Mesangial cell (primary cell): ENCODE measurements around a stretch of chr1.

GRCh38 chr1:114420207-114420986 is 90.6 kb downstream of the TRIM33 start:
- RAMPAGE, long total RNA, result no peak

DNA sequence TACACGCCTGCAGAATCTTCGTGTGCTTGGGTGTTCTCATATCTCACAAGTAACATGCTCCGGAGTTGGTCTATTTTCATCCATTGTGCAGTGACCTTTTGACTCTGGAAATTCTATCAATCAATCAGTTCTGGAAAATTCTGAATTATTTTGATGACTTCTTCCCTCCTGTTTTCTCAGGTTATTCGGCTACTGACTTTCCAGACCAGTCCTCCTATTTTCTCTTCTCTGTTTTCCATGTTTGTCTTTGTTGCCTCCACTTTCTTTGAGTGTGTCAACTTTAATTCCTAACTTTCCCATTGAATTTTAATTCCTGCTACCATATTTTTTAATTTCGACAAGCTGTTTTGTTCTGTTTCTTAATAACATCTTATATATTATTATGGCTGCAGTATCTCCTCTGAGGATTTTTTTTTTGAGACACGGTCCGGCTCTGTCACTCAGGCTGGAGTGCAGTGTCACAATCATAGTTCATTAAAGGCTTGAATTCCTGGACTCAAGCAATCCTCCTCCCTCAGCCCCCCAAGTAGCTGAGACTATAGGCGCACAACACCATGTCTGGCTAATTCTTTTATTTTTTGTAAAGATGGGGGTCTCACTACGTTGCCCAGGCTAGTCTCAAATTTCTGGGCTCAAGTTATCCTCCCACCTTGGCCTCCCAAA is 16.1 kb downstream of the BCAS2 start:
- RAMPAGE, long total RNA, result no peak

- RAMPAGE, long total RNA, result no peak
Measured at GRCh38 chr1:114587301-114588052, 6.1 kb upstream of the BCAS2 start.

- RAMPAGE, long total RNA, result no peak
Measured at GRCh38 chr1:114593914-114594573, 12.6 kb upstream of the BCAS2 start.

- RAMPAGE, long total RNA, result no peak
Measured at GRCh38 chr1:114702678-114703020, 7.3 kb upstream of the AMPD1 start.

GRCh38 chr1:114717000-114717401 is 430 bp upstream of the NRAS start:
- RAMPAGE, long total RNA, result no peak

DNA sequence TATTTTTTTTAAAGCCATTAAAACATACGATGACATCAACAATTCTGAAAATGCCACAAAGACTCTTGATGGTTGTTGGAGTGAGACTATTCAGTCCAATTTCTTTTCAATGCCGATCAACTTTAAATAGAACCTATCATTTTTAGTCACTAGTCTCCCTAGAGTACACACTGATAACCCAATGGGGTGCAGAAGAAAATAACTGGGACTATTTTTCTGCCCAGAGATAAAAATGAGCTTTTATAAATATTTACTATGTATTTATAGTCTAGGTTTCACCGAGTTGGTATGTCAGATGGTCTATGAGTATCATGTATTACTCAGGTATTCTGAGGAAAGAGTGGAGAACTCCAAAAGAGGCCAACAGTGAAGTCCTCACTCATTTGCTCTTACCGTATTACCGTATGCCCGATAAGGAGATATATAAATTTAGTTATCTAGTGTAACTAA is 15.9 kb downstream of the CSDE1 start:
- RAMPAGE, long total RNA, result no peak

DNA sequence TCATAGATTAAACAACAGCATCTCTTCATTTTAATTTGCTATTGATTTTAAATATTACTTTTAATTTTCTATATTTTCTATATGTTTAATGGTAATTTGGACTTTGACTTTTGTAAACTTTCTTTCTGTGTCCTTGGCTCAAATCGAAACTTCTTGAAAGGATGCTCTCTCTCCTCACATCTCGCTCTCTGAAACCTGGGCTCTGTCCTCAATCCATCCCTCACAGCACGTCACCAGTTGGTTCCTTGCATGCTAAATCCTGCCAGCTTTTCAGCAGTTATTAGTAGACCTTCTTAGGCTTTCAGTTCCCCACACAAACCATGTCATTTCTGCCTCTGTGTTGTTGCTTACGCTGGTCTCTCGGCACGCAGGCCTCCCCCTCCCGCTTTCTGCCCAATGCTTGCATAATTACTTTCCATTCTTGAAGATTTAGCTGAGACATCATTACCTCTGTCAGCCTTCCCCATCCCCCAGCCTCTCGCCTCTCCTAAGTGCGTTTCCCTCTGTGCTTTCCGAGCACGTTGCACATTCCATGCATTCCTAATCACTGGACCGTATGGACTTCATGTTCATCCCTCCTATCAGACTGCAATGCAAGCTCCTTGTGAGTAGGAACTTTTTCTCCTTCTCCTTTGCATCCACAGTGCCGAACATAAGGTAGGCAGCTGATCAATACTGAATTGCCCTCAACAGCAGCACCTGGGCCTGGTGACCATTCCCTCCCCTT is 26.7 kb downstream of the TSHB start:
- RAMPAGE, long total RNA, result no peak

- RAMPAGE, long total RNA, result no peak
Measured at GRCh38 chr1:115168703-115168886, 79.3 kb upstream of the TSPAN2 start.

GRCh38 chr1:115829316-115829600 is 11.7 kb downstream of the NHLH2 start:
- RAMPAGE, long total RNA, result no peak

GRCh38 chr1:115952609-115953138 is 23.6 kb upstream of the SLC22A15 start:
- RAMPAGE, long total RNA, result no peak

DNA sequence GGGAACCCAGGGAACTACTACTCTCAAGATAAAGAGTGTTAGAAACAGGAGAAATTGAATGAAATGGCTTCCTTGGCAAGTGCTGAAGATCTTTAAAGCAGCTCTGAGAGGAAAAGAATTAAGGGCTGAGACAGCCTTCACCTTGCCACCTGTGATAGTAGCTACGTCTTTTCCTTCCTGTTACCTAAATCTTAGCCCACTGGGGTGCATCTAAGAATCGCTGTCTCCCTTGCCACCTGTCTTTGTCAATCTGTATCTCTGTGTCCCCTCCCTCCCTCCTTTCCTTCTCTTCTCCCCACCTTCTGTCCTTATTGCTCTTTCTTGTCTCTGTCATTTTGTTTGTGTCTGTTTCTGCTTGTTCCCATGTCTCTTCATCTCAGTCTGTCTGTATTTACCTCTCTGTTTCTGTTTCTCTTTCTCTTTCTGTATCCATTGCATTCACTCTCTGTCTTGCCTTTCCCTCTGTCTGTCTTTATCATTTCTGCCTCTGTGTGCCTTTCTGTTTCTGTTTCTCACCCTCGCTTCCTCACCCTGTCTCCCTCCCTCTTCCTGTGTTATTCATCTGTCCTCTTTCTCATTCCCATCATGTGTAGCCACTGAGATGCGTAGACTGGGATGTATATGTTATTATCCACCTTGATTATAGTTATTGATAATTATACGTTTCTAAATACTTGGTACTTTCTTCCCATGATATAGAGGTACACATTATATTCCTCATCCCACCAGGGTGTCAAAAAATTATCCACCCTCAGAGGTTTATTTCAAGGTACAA is 30.3 kb downstream of the SLC22A15 start:
- RAMPAGE, long total RNA, result no peak

DNA sequence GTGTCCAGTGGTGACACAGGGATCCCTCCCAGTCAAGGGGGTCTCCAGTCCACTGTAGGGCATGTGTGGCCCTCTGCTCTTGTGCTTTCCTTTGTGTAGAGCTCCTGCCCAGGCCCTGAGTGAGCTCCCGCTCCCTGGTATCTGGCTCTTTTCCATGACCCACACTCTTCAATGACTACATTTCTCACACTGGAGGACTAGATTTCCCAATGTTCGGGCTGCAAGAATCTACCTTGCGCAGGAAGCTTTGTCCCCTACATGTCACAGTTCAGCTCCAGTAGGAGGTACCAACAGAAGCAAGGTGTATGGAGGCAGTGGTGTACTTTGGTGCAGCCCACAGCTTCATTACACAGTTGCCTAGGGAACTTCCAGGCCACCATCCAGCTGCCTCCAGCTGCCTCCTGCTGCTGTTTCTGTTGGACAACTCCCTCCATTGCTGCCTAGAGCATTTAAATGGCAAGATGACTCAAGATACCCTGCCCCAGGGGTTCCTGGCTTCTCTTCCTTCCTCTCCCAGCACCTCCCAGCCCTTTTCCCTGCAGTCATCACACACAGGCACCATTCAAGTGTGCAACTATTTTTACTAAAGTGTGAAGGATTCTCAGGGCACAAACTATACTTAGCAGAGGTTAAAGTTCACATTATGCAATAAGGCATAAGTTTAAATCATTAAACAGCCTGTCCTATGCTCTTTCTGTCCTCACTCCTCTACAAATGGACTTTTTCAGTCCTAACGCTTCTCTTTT is 39.0 kb upstream of the ATP1A1 start:
- RAMPAGE, long total RNA, result no peak

DNA sequence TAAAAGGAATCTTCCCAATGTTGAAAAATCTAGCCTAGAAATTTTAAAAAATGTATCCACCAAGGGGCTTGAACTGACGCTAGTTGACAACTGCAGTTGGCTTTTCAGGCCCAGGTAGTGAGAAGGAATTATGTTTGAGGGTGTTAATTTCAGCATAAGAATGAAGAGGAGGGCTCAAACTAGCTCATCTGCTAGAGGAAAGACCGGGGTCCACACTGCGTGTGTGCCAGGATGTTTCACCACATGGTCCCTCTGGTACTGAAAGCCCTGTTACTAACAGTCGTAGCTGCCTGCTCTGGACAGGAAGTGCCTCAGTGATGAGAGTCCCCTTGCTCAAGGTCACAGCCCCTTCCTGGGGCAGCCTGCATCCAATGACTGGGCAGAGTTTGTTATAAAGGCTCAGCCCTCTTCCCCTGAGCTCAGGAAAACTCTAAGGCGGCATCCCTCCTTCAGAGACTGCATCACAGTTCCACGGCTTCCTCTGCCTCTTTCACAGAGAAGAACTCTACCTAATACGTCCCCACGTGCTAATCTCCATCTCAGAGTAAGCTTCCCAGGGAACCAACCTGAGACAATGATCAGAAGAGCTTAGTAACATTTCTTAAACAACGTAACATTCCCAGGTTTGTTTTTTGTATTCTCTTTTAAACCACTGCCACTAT is 38.2 kb upstream of the ATP1A1 start:
- RAMPAGE, long total RNA, result no peak

DNA sequence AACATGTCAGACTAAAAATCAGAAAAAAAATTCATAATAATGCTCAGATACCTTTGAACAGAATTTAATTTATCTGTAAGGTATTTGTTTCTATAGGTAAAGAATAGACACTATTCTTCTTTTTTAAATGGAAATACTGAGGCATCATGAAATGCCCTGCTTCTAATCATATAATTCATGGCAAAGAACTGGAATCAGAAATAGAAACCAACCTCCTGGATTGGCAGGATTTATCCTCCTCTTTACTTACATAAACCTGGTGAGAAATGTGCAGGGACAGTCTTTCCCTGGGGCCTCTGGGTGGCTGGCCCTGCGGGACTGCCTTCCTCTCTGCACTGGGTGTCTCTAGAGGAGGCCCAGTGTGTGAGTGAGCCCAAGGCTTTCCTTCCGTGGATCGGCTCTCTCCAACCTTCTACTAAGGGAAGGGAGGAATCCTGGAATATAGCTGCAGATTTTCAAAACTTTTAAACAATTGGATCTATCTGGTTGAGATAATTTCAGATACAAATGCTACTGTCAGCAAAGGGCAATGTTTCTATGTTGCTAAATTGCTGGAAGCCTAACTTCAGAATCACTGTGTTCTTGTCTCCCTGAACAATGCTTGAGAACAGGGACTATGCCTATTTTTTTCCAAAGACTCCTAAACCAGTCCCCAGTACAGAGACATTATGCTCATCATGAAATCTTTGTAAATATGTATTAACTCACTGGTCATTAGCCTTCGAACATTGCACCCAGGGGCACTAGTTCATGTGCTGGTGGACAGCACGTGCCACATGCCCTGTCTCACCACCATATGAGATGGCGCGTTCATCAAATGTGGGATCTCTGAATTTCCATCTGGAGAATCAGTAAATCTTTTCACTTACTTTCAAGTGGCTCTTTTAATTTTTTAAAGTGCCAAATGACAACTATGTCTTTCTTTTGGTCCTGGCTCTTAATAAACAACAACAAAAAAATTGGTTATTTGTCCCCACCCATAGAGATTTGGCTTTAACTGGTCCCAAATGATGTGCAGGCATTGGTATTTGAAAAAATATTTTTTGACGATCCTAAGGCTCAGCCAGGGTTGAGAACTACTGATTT is 11.2 kb upstream of the ATP1A1 start:
- RAMPAGE, long total RNA, result no peak

DNA sequence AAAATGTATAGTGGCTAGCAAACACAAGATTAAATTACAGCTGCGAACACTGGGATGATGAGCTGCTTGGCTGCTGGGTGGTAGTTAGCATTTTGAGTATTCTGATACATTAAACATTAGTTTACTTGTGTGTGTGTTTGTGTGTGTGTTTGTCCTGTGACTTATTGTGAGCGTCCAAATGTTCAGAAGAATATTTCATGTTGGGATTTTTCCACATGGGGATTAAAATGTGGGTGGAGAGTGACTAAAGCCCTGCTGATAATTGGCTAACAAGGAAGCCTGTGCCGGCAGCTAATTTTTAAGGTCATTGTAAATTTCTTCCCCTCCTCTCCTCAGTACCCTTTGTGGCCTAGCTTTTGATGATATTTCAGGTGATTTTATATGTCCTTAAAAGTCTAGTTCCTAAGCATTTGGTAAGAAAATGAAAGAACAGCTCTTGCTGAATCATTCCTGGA is 2.5 kb downstream of the ATP1A1 start:
- RAMPAGE, long total RNA, result no peak

GRCh38 chr1:116377244-116378468 is 4.6 kb downstream of the ATP1A1 start:
- RAMPAGE, long total RNA, result no peak

DNA sequence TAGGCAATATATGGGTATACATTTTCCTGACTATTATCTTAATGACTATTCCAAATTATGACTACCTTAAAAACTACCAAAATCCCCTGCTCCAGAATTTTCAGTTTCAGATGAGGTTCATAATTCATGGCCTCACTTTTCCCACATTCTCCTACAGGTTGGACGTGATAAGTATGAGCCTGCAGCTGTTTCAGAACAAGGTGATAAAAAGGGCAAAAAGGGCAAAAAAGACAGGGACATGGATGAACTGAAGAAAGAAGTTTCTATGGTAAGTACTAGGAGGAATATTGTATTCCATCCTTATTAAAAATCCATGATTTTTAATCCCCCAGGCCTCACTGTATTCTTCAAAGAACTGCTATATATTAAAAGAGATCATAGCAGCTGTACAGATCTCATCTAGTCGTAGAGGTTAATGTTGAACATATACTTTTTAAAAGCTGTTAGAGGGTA is 10.8 kb downstream of the ATP1A1 start:
- RAMPAGE, long total RNA, result no peak

DNA sequence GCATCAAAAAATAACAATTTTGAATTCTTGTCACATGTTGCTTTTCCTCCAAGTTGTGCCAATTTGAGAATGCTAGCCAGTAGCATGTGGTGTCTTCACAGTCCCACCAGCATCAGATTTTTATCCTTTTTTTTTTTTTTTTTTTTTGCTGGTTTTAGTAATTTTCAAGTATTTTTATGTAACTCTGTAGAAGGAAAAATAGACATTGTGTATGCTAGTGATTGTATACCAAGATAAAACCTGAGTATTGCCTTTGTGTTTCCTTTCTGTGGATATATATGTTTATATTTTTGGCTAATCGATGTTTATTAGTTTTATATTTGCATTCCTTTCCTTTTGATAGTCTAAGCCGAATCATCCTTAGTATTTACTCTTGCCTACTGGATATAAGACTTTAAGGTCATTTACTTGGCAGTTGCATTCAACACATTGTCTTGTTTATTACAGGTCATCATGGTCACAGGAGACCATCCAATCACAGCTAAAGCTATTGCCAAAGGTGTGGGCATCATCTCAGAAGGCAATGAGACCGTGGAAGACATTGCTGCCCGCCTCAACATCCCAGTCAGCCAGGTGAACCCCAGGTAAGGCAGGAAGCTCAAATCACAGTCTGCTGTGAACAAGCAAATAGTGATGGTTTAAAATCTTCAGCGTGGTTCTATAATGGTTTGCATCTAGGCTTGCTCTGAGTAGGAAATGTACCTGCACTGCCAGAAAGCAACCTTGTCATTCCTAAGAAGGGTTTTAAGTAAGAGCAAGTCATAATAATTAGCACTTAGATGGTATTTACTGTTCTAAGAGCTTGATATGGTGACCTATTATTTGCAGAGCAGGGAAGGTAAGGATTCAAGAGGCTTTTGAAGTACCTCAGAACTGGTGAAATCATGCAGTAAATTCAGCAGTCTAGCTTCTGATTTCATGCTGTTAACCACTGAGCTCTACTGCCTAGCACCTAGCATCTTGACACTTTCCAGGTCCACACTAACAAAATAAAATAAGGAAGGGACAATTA is 23.4 kb downstream of the ATP1A1 start:
- RAMPAGE, long total RNA, result no peak

GRCh38 chr1:116399404-116400511 is 26.7 kb downstream of the ATP1A1 start:
- RAMPAGE, long total RNA, result no peak